Endothelial cell (in vitro differentiated cells): ENCODE results near the gene CACNG5.

DNA sequence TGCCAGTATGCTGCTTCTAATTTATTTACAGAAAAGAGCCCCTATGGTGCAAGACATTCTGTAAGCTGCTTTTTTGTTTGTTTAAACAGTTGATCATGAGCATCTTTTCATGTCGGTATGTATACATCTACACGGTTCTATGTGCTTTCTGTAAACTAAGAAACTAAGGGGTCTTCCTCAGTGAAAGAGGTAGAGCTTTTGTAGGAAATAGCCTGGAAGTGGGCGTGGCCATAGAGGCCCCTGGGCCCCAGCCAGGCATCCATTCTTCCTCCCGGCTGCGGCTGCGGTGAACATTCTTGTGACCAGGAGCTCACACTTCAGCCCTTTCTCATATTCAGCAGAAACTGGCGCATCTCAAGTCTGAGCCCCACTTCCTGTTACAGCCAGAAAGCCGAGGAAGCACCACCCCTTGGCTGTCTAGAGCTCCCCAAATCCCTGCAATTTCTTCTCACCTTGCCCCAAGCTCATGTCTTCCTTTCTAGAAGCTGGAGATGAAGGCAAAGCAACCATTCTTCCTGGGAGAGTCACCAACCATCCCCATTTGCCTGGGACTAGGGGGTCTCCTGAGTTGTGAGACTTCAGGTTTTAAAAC is 46.9 kb upstream of the SMURF2 start:
- PRO-cap = bidirectional peak, plus-strand start at position 377 of the sequence, minus-strand start at position 157 of the sequence

GRCh38 chr17:64775246-64775745 is 113.2 kb upstream of the SMURF2 start:
- PRO-cap = no peak

DNA sequence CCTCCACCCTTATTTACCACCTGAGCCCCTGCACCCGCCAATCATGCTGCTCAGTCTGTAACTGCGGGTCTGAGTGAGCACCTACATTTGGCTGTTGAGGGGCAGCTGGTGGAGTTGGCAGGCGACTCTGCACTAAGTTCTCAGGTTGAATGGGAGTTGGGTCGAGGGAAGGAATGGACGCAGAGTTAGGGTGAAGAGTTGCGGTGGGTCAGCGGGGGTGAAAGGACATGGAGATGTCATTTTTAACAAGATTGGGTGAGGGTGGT is 83.3 kb downstream of the LRRC37A3 start:
- PRO-cap = no peak

- PRO-cap = no peak
Observed at GRCh38 chr17:64968955-64969665, 49.8 kb upstream of the LRRC37A3 start.

DNA sequence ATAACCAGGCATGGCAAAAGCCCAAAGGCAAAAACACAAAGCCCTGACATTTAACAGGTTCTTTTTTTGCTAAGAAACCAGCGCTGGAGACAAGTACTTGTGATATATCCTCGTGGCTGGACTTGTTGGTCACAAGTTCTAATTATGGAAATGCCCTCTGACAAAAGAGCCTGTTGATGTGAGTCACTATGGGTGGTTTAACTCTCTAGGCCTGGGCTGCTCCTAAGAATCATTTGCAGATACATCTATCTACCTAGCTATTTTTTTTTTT is 67.5 kb downstream of the GNA13 start:
- PRO-cap = no peak

DNA sequence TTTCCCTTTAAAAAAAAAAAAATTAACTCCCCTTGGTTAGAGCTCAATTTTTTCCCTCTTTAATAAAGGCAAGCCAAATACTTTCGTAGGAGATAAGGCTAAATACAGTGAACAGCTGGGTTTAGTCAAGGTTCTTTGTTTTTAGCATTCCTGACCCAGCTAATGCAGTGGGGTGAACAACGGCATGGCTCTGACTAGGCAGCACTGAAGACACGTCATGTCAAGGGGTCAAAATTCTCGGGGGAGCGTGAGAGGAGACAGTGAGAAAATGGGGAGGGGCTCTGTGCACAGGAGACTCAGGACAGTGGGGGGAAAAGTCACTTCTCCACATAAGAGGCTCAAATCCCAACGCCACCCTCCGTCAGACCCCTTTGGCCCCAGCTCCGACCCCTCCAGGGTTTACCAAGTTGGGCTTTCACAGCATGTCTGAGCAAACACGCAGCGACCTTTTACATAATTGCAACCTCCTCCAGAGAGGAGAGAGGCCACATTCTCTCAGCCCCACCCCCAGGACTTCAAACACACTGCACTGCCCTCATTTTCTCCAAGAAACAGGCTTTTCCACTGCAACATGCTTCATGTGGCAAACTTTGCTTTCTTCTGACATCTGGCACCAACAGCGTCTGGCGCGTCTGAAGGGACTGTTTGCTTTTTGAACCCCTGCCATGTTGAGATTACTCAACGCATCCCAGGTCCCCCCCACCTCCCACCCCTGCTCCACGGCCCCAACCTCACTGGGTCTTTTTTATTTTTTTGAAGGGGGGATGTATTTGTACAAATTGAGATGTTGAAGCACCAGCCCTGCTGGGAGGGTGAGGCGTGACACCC is 30.0 kb downstream of the AXIN2 start:
- PRO-cap = no peak

DNA sequence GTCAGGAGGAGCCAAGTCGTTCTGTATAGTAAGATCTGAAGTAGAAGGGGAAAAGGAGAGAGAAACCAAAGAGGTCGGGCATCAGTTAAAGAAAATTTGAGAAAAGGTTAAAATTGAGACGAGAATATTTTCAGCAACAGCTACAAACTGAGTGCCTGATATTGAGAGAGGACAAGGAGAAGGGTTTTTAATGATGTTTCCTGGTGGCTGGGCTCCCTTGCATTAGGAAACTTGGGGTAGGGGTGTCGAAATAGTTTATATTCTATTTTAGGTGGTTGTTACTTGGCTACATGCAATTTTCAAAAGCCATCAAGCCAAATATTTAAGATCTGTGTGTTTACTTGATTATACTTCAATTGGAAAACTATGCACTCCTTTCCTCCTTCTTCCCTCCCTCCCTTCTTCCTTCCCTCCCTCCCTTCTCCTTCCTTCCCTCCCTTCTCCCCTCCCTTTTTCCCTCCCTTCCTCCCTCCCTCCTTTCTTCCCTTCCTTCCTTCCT is 1.7 kb upstream of the APOH start:
- PRO-cap = no peak

- PRO-cap = no peak
Observed at GRCh38 chr17:66436304-66437123, 134.1 kb downstream of the PRKCA start.

- PRO-cap = no peak
Observed at GRCh38 chr17:66541974-66542624, 239.7 kb downstream of the PRKCA start.

- PRO-cap = no peak
Observed at GRCh38 chr17:66673431-66674091, 161.4 kb upstream of the CACNG5 start.

DNA sequence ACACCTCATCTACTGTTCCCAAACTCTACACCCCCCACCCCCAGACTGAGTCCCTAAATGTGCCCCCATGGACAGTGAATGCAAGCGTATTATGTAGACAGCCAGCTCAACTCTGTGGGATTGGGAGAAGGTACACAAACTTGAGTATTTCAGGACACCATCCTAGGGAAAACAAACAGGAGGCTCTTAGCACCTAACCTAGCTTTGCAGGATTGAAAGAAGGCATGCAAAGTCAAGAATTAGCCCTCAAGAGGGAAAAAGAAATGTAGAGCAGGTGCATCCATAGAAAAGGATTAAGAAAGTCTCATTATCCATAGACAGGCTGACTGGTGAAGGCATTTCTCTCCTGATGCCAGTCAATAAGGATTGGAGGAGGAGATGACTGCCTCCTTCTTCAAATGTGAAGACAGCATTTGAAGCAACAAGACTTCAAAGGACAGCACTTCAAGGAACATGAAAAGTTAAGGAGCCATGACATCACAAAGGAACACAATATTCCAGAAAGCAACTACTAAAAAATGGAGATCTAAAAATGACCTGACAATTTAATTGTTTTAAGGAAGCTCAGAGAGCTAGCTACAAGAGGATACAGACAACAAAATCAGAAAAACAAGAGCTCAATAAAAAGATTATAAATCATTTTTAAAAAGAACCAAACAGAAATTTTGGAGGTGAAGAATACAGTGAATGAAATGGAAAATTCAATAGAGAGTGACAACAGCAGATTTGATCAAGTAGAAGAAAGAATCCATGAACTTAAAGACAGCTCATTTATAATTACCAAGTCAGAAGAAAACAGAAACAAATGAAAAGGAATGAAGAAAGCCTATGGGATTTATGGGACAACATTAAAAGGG is 136.9 kb upstream of the CACNG5 start:
- PRO-cap = no peak

- PRO-cap = no peak
Observed at GRCh38 chr17:66713407-66713877, 121.5 kb upstream of the CACNG5 start.

DNA sequence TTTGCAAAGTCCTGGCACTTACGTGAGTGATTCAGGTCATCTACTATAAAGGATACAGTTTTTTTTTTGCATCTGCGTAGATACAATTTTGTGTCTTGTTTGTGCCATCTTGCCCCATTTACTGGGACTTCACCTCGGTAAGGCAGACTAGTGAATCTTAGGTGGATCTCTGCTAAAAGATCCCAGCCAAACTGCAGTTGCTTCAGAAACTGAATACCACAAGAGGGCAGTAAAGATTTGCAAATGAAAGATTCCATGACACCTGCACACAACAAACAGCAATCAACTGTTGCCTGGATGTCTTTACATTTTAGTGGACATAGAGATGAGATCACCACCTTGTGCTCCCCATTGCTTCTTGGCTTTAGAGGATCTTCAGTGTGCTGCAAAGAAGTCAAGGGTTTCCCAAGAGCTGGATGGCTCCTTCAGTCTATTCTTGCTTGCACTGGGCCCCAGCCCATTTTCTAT is 119.2 kb upstream of the CACNG5 start:
- PRO-cap = bidirectional peak, plus-strand start at position 367 of the sequence, minus-strand start at position 159 of the sequence

GRCh38 chr17:66834581-66835315 is at the start of gene CACNG5:
Gene CACNG5, plus strand, starts transcription at chr17:66835117.
- PRO-cap = no peak

GRCh38 chr17:67046228-67046982 is 2.1 kb downstream of the CACNG1 start:
- PRO-cap = no peak

DNA sequence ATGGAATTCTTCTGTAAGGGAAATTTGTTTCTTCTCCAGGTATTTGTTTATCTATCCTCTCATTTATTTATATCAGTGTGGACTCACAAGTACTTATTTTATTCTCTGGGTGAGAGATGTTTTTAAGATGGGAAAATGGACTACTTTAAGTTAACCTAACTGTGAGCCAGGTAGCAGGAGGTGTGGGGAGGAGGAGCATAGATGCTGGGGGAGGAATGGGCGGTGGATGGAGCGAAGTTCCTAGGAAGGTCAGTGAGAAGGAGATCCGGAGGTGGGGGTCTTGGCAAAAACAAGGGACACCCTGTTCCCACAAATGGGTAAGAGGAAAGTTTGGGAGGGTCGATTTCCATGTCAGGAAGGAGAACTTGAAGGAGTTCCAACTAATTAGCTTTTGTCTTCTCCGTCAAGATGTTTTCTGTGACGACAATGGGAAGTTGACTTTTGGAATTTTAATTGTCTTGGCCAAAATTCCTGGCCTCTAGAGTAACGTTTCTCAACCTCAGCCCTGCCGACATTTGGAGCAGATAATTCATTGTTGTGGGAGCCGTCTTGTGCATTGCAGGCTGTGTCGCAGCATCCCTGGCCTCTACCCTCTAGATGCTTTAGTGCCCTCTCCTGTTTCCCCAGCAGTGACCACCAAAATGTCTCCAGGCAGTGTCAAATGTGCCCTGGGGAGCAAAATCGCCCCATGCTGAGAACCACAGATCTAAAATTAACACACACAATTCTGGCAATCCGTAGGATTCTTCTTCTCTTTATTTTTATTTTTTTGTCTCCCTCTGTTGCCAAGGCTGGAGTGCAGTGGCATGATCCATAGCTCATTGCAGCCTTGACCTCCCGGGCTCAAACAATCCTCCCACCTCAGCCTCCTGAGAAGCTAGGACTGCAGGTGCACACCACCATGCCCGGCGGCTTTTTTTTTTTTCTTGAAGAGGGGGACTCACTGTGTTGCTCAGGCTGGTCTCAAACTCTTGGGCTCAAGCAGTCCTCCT is 97.1 kb downstream of the PITPNC1 start:
- PRO-cap = bidirectional peak, plus-strand start at position 532 of the sequence, minus-strand start at position 382 of the sequence

DNA sequence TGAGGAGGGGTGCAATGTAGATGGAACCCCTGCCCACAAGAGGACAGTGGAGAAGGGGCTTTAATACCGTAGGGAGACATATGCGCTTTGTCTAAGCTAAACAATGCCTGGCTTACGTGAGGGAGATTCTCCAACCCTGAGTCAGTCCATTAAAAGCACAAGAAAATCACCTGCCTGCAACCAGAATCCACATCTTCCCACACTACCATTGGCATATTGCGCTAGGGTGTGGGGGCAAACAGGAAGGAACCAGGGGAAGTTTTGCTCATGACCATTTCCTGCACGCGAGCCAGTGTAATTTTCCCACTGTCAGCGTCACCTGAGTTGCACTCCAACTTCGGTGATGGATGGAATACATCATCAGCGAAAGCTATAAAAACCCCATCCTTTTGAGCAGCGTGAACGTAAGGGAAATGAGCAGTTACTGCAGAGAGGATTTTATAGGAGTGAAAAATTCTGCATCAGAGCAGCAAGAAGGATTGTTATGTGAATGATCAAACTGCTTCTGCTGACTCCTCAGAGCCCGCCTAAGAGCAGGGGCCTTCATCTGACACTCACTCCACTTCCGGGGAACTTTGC is 167.9 kb upstream of the NOL11 start:
- PRO-cap = no peak

GRCh38 chr17:67719570-67720101 is 1.9 kb downstream of the NOL11 start:
- PRO-cap = no peak

GRCh38 chr17:67824487-67825068 is 725 bp upstream of the BPTF start:
- PRO-cap = no peak

DNA sequence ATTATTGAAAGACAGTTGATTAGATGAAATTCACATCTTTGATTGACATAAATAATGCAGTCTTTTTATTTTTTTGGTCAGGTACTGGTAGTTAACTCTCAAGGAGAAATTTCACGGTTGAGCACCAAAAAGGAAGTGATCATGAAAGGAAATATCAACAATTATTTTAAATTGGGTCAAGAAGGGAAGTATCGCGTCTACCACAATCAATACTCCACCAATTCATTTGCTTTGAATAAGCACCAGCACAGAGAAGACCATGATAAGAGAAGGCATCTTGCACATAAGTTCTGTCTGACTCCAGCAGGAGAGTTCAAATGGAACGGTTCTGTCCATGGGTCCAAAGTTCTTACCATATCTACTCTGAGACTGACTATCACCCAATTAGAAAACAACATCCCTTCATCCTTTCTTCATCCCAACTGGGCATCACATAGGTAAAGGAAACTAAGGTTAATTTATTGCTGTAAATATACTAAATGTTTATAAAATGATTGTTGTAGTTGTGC is 68.0 kb downstream of the BPTF start:
- PRO-cap = no peak